MCF 10A (cell line): Measurements from ENCODE around the genes BUB1B and KNSTRN.

DNA sequence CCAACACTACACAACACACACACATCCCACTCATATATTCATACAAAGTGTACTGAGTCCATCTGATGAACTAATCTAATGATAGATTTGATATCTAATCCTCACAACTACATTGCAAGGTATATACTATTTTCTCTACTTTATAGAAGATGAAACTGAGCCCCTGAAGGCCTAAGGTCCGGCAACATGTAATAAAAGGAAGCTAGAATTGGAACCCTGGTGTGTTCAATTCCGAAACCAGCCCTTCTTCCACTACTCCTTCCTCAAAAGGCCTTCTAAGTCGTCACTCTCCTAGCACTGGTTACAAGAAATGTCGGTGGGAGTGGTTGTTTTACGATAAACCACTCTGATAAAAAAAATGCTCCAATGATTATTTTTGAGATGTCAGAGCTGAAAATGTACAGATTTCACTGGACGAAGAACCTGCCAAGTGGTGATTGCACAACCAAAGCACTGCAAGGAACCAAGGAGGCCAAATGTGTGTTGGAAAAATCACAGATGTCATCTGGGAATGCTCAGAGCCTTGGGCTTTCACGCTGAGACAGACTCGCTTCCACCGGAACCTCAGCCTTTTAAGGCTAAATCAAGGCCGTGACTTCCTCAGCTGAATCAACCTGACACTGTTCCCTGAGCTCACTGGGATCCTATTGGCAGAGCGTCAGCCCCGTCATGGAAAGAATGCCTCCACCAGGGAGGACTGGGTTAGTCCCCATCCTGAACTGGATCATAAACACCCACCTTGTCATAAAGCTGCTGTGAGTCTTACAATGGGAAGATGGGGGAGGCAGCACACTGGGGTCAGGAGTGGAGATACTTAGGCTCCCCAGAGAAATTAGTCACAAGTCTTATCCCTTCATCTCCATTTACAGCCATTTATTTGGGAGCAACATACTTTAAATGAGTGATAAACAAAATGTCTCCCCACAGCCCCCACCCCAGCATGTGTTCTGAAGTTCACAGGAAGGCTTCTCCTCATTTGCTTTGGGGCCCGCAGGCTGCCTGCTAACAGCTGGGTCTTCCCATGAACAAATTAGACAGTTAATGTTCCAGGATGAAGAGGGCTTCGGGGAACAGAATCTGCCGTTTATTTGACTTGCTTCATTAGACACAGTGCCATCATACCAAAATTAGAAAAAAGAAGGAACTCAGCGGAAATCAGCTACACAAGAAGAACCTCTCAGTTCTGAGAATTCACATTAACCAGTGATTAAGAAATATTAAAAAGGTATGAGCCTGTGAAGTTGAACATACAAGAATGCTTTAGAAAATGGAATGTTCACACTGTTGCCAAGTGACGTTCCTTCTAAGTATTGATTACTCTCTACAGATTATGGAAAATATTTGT lies 107.9 kb upstream of the THBS1 start:
- PRO-cap: no peak
- RRBS: no CpG with 5 or more reads among the region's 17 CpGs

- PRO-cap: no peak
- RRBS: no CpG with 5 or more reads among the region's 2 CpGs
Measured at GRCh38 chr15:39583391-39583767, 2.5 kb downstream of the THBS1 start.

DNA sequence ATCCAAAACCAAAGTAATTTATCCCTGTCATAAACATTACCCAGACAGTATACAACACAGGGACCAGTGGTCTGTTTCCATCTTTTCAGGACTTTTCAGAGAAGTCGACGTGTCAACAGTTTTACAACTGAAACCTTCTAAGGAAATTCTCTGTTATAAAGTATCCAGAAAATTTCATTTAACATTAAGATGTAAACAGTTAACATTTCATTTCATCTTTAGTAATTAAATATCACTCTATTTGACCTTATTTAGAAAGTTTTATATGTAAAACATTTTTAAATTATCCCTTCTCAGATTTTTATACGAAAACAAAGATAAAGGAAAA lies 11.1 kb downstream of the THBS1 start:
- PRO-cap: no peak
- RRBS: no CpG with 5 or more reads among the region's 3 CpGs

- PRO-cap: no peak
- RRBS: no CpG with 5 or more reads among the region's 9 CpGs
Measured at GRCh38 chr15:39593993-39594826, 13.3 kb downstream of the THBS1 start.

- PRO-cap: no peak
- RRBS: no CpG with 5 or more reads among the region's 7 CpGs
Measured at GRCh38 chr15:39597598-39598174, 16.8 kb downstream of the THBS1 start.

DNA sequence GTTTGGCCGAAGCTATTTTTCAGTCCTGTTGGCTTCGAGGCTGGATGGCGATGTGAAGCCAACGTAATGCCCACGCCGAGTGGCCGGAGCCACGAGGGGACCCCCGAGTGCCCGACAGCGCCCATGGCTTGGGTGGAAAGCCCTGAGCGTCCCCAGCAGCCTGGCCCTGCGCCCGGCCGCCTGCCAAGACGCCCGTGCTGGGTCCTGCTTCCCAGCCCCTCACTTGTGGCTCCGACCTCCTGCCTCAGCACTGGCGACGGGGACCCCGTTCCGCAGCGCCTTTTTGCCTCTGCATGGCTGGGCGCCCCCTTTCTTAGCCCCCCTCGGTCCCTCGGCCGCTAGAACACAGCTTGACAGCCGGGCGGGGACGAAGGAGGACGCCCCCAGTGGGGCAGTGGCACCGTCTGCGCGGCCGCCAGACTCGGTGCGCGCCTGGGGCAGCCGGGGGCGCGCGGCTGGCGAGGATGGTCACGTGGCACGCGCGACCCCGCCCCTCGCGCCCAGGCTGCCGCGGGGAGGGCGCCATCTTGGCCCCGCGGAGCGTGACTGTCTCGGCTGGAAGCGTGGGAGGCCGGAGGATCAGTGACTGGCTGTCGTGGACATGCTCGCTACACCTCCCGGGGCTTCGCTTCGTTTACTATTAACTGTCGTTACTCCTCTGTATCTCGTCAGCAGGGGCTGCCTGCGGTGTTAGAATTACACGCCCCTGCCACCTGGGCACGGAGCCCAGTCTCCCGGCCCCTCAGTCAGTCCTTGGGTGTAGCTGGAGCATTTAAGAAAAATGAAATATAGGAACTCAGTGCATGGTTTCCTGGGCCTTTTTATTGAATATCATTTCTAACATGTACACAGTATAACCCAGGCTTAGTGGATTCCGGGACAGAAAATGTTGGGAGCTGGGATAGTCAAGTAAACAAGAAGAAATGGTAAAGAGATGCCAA lies 711 bp upstream of the GPR176 start:
- PRO-cap: bidirectional peak, plus-strand start at position 546 of the sequence, minus-strand start at position 408 of the sequence
- RRBS: 9% methylated on average over 18 of the region's 71 CpGs

GRCh38 chr15:40049543-40050155 lies 10.7 kb upstream of the SRP14 start:
- PRO-cap: no peak
- RRBS: no CpG with 5 or more reads among the region's 2 CpGs

- PRO-cap: no peak
- RRBS: no CpG with 5 or more reads among the region's 8 CpGs
Measured at GRCh38 chr15:40096086-40096836, 12.4 kb downstream of the BMF start.

DNA sequence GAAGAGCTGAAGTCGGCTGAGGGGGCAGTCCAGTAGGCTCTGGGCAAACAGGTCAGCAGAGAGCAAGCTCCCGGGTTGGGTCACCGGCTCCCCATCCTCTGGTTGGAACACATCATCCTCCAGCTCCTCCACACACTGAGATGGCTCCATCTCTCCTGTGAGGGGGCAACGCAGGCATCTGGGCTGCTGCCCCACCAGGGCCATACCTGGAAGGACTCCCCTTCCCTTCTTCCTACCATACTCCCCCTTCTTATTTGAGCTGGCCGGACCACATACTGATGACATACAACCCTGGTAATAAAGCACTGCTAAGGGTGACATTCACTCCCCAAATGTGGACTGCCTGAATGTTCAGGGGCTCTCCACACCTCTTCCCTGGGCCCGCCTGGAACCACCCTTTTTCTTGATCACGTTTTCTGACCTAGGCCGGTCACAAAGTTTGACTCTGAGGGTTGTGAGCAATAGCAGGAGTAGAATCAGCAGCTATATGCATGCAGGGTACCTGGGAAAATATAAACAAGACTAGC lies 2.7 kb downstream of the BMF start:
- PRO-cap: no peak
- RRBS: no CpG with 5 or more reads among the region's 8 CpGs

GRCh38 chr15:40160615-40161766 lies at the start of gene BUB1B:
BUB1B (plus strand) TSS chr15:40161069.
- PRO-cap: bidirectional peak, plus-strand start at chr15:40161069, minus-strand start at chr15:40160911; bidirectional peak, plus-strand start at chr15:40161467, minus-strand start at chr15:40161471; bidirectional peak, plus-strand start at chr15:40161664, minus-strand start at chr15:40161585
- RRBS: no CpG with 5 or more reads among the region's 56 CpGs

DNA sequence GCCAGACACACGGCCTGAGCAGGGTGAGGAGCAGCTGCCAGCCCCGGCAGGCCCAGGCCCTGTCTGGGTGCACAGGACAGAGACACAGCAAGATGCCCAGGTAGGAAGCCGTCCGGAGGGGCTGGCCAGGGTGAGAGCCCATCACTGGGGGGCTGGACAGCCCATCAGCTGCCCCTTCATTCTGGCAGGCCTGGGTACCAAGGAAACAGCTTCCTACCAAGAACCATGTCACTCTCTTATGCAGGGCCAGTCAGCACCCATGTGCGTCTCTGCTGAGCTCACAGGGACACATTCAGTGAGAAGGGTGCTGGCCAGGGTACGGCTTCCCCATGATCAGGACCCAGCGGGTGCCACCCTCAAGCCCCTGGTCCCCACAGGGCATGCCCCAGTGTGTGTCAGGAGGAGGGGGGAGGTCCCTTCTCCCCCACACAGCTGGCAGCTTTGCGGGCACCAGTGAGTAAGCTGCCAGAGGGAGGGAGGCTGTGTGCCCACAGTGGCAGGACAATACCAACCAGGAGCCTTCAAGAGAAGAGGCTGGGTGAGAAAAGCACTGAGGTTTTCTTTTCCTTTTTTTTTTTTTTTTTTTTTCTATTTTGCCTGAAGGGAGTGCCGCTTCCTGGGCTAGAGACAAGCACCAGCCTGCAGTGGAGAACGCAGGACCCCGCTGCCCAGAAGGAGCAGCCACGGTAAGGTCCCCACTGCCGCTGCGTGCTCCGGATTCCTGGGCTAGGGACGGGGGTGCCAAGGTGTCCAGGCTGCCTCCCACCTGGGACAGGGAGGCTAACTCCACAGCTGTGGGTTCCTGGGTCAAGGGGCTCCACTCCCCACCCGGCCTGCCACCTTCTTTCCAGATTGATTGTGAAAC lies 1.4 kb downstream of the PAK6 start:
- PRO-cap: bidirectional peak, plus-strand start at position 289 of the sequence, minus-strand start at position 65 of the sequence; bidirectional peak, plus-strand start at position 624 of the sequence, minus-strand start at position 533 of the sequence
- RRBS: 5% methylated on average over 3 of the region's 17 CpGs

GRCh38 chr15:40334447-40335251 lies 6.1 kb downstream of the CCDC9B start:
- PRO-cap: no peak
- RRBS: 90% methylated on average over 10 of the region's 19 CpGs

GRCh38 chr15:40344715-40345211 lies 4.0 kb upstream of the CCDC9B start:
- PRO-cap: no peak
- RRBS: 31% methylated on average over 4 of the region's 17 CpGs

- PRO-cap: no peak
- RRBS: 15% methylated on average over 13 of the region's 21 CpGs
Measured at GRCh38 chr15:40357585-40357978, 437 bp upstream of the DISP2 start.

DNA sequence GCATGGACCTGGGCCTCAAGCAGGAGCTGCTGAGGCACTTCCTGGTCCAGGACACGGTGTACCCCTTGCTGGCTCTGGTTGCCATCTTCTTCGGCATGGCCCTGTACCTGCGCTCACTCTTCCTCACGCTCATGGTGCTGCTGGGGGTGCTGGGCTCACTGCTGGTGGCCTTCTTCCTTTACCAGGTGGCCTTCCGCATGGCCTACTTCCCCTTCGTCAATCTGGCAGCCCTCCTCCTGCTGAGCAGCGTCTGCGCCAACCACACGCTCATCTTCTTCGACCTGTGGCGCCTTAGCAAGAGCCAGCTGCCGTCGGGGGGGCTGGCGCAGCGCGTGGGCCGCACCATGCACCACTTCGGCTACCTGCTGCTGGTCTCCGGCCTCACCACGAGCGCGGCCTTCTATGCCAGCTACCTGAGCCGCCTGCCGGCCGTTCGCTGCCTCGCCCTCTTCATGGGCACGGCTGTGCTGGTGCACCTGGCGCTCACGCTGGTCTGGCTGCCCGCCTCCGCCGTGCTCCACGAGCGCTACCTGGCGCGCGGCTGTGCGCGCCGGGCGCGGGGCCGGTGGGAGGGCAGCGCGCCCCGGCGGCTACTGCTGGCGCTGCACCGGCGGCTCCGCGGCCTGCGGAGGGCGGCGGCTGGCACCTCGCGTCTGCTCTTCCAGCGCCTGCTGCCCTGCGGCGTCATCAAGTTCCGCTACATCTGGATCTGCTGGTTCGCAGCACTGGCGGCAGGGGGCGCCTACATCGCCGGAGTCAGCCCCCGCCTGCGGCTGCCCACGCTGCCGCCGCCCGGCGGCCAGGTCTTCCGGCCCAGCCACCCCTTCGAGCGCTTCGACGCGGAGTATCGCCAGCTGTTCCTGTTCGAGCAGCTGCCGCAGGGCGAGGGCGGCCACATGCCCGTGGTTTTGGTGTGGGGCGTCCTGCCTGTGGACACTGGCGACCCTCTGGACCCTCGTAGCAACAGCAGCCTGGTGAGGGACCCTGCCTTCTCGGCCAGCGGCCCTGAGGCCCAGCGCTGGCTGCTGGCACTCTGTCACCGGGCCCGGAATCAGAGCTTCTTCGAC lies 9.8 kb downstream of the DISP2 start:
- PRO-cap: bidirectional peak, plus-strand start at position 806 of the sequence, minus-strand start at position 545 of the sequence
- RRBS: 2% methylated on average over 13 of the region's 95 CpGs

GRCh38 chr15:40382564-40383781 lies at the start of gene KNSTRN:
KNSTRN (plus strand) TSS chr15:40382721.
- PRO-cap: bidirectional peak, plus-strand start at chr15:40383000, minus-strand start at chr15:40382830; bidirectional peak, plus-strand start at chr15:40383349, minus-strand start at chr15:40383382
- RRBS: 2% methylated on average over 11 of the region's 63 CpGs

DNA sequence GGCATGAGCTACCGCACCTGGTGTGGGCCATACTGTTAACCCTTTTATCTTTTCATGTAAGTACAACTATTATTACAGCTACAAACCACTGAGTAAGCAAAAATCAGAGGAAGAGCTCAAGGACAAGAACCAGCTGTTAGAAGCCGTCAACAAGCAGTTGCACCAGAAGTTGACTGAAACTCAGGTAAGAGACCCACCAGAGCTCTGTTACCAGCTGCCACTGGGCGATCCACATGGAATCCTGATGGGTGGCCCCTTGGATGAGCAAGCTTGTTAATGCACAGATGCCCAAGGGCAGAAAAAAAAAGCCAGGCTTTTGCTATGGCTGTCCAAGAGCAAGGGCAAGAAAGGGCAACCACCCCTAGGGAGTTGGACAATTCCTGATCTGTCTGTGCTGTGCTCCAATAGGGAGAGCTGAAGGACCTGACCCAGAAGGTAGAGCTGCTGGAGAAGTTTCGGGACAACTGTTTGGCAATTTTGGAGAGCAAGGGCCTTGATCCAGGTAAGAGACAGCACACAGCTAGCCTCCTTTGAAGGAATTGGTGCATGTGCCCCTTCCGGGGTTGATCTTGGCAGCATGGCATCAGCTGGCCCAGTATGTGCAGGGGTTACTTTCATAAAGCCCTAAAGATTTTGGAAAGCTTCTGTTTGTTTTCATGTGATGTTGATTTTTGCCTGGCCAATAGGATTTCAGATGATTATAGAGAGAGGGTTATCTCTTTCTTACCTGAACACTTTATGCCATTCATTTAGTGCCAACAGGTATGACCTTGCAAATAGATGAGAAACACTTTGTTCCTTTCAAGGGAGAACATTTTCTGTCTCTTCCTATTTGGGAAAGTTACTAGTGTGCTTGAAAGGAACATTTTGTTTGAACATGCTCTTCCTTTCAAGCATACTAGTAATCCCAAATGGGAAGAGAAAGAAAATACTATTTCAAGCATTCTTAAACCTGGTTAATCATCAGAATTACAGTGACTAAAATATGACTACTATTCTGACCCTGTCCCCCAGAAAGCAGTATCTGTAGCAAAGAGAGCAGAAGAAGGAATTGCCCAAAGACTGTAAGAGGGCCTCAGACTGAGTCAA lies 7.3 kb downstream of the KNSTRN start:
- PRO-cap: no peak
- RRBS: no CpG with 5 or more reads among the region's 5 CpGs

DNA sequence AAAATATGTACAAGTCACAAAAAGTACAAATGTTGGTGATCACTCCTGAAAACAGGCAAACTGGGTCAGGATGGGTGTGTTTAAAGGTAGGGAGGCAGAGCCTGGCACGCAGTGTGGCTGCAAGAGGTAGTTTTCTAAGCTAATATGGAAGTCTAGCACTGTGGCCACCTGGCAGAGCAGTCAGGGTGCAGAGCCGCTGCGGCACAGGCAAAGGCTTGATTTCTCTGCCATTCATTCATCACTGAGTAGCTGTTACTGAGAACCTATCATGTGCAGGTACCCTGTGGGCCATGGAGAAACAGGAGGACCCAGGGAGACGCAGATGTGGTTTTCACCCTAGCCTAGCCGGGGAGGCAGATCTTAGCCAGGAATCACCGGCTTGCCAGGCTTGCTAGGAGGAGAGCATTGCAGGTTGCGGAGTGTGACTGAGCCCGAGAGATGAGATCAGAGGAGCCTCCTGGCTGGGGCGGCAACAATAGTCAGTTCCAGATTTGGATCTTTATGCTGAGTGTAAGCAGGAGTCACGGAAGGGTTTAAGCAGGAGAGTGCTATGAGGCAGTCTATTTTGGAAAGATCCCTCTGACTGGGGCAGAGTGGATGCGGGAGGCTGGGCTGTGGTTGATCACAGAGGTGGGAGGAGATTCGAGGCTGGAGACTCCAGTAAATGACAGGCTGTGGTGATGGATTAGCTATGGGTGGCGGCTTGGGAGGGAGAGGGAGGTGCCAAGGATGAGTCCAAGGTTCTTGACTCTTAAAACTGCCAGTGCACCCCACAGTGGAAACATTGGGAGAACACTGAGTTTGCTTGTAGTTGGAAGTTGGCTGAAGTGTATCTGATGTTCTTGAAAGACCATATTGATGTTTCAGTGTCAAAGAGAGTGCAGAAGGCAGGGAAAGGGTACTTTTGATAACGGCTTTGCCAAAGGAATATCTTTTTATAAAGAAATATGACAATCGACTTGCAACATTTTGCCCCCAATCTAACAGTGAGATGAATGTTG lies 10.5 kb upstream of the BAHD1 start:
- PRO-cap: no peak
- RRBS: no CpG with 5 or more reads among the region's 15 CpGs

GRCh38 chr15:40440184-40440859 lies 431 bp upstream of the BAHD1 start:
- PRO-cap: bidirectional peak, plus-strand start at chr15:40440953, minus-strand start at chr15:40440787
- RRBS: 1% methylated on average over 14 of the region's 40 CpGs

DNA sequence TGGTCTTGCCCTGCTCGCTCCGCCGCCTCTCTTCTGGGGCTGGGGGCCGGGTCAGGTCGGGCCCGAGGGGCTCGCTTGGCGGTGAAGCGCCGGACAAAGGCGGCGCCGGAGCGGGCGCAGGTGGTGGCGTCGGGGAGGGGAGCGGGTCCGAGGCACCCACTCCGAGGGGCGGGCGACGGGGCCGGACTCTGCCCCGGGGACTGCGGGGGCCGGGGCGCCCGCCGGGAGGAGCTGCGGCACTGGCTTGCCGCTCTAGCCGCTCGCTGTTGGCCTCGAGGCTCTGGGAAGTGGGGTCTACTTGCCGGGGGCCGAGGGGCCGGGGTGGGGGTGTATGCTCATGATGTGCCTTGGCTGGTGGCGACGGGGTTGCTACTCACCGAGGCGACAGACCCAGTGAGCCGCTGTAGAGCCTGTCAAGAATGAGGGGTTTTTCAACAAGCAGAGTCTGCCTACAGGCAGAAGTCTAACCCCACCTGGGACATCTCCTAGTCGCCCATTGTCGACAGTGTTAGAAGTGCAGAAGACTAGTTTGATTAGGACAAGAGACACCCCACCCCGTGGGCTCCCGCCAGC lies 1.4 kb downstream of the BAHD1 start:
- PRO-cap: no peak
- RRBS: 10% methylated on average over 26 of the region's 47 CpGs